Mononuclear cell (primary cell): ENCODE measurements around the gene COMP.

DNA sequence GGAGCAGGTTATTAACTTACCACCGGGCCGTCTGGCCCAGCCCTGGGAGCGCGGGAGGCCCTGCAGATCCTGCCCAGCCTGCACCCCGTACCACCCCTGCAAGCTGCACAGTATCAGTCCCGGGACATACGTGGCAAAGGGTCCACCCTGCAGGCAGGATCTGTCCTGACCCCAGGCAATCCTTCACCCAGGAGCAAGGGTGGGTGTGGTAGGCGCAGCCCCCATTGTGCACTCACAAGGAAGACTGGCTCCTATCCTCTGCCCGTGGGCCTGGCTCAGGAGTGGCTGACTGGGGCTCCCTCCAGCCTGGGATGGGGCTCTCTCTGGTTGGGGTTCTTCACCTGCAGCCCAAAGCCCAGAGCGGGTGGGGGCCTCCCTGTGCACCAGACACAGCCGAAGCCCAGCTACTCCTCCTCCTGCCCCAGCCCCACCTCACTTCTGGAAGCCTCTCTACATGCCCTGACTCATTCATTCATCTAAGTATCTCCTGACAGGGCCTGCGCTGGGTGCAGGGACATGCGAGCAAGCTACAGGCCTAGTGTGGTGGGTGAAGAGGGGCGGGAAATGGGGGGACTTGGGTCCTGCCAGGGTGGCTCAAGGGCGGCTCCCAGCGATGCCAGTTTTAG is 12.9 kb downstream of the LSM4 start:
- RRBS = 99% methylated on average over 6 of the region's 16 CpGs

DNA sequence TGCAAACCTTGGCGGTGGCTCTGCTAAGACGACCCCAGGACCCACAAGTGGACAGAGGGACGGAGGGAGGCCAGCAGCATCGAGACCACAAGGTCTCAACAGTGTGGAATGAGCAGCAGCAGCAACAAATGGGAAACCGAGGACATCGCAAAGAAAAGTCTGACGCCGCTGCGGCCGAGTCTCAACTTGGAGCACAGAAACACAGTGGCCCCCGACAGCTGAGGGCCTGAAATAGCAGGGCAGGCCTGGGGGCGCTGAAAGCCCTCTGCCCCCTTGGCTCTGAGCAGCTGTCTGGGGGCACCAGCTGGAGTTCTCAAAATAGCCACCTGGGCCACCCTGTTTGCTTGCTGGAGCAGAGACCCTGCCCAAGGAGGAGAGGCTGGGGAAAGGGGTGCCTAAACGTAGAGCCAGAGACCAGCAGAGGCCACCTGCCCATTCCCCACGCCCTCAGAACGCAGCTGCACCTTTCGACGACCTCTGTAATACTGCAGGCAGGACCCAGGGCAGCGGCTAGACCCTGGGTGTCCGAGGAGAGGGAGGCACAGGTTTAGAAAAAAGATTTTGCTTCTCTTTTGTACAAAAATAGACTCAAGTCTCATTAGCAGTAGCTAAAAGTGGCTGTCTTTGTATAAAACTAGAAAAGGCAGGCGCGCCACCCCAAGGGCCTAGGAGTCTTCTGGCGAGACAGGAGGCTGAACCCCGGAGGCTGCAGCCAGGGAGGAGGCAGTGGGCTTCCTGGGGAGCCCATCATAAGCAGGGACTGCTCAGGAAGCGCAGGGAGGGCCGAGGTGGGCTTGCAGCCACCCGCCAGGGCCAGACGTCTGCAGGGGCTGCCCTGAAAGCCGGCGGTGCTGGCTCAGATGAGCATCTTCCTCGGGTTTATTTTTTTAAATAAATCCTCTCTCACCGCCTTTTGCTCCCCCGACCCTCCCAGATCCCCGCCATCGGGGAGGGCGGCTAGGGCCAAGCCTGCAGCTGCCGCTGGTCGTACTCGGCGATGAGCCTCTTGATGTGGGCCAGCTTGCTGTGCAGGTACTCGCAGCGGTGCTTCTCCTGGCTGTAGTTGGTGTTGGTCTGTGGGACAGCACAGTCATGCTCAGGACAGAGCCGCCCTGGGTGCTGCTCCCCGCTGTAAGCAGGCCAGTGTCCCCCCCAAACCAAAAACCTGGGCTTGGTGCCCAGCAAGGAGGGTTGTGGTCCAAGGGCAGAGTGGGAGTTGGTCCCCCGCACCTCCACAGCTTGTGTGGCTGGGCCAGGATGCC is 6.3 kb upstream of the ISYNA1 start:
- RRBS = no CpG with 5 or more reads among the region's 44 CpGs

- RRBS = no CpG with 5 or more reads among the region's 6 CpGs
Measured at GRCh38 chr19:18483483-18483889, 38.4 kb downstream of the ELL start.

- RRBS = no CpG with 5 or more reads among the region's 16 CpGs
Measured at GRCh38 chr19:18486253-18486845, 35.5 kb downstream of the ELL start.

GRCh38 chr19:18490582-18490964 is 31.3 kb downstream of the ELL start:
- RRBS = no CpG with 5 or more reads among the region's 10 CpGs

DNA sequence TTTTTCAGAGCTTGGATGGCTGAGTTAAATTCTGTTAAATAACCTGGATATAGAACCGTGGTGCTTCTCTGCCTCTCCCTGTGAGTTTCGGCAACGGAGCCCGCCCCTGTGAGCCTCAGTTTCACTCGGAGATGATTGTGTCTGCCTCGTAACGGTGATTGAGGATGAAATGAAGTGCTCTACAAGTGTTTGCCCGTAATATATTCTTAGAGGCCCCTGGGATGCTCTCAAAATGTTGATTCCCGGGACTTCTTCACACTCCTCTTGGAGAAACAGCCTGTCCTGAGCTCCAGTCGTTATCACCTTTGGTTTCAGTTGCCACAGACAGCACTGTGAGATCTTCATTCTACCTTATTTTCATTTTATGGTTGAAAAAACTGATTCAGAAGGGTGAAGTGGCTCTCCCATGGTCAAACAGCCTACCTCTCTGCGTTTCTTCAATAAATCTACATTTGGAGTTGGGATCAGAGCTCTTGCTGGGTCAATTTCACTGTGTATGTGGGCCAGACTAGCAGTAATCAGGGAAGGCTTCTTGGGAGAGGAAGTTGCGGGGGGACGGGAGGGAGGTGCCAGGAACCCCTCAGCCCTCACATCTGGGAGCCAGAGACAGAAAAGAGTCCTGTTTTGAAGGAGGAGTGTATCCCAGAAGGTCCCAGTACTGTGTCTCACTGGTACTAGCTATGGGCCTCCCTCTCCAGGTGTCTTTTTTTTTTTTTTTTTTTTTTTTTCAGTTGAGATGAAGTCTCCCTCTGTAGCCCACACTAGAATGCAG is 789 bp downstream of the KXD1 start:
- RRBS = no CpG with 5 or more reads among the region's 13 CpGs

- RRBS = no CpG with 5 or more reads among the region's 24 CpGs
Measured at GRCh38 chr19:18589804-18590389, 1.3 kb downstream of the REX1BD start.

DNA sequence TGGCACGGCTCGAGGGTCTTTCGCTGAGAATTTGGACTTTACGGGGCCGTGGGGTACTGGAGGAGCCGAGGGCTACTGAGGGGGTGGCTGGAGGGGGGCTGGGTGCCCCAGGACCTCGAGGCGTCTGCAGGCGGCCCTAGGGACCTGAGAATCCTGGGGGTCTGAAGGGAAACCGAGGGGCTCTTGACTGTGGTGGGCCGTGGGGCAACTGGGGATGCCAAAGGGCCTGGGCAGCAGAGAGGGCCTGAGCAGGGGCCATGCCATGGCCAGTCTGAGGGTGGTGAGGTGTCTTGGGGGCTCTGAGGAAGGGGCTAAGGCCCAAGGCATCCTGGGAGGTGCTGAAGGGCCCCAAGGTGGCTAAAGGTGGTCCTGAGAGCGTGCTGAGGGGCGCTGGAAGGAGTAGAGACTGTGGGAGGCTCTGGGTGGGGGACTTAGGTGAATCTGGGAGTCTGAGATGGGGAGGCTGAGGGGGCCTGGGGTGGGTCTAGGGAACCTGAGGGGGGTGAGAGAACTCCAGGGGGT is 465 bp downstream of the KLHL26 start:
- RRBS = no CpG with 5 or more reads among the region's 13 CpGs

- RRBS = 60% methylated on average over 5 of the region's 21 CpGs
Measured at GRCh38 chr19:18657545-18658446, 21.0 kb downstream of the KLHL26 start.

DNA sequence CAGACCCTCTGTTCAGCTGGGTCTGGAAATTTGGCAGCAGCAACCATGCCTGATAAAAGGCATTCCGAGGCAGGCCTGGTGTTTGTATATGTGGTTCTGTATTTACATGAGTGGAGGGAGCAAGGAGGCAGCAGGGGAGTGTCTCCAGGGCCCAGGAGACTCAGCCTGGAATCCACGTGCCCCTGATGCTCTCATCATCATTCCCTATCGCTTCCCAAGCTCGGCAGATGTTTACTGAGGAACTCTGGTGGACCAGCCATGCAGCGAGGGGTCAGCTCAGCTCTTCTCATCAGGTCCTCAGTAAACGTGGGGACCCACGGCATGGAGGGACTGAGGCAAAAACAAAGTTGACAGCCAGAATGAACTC is 49.9 kb downstream of the CRTC1 start:
- RRBS = no CpG with 5 or more reads among the region's 7 CpGs

- RRBS = no CpG with 5 or more reads among the region's 9 CpGs
Measured at GRCh38 chr19:18742871-18743212, 48.3 kb downstream of the COMP start.

DNA sequence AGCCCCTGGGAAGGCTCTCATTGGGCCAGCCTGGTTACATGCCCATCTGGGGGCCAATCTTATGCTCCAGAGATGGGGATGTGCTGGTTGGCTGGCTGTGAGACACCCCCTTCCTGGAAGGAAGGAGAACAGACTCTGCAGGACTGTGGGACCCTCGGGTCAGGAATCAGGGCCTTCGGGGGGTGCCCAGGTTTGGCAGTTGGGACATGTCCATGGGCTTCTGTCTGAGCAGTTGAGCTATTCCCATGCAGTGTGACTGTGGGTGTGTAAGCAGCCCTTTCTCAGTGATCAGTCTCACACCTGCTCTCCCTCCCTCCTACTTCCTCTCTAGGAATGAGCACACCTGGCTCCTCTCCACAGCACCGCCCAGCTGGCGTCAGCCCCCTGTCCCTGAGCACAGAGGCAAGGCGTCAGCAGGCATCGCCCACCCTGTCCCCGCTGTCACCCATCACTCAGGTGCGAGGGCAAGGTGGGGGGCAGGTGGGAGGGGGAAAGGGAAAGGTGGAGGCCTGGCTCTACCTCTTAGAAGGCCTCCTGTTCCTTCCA is 26.0 kb downstream of the COMP start:
- RRBS = no CpG with 5 or more reads among the region's 8 CpGs

DNA sequence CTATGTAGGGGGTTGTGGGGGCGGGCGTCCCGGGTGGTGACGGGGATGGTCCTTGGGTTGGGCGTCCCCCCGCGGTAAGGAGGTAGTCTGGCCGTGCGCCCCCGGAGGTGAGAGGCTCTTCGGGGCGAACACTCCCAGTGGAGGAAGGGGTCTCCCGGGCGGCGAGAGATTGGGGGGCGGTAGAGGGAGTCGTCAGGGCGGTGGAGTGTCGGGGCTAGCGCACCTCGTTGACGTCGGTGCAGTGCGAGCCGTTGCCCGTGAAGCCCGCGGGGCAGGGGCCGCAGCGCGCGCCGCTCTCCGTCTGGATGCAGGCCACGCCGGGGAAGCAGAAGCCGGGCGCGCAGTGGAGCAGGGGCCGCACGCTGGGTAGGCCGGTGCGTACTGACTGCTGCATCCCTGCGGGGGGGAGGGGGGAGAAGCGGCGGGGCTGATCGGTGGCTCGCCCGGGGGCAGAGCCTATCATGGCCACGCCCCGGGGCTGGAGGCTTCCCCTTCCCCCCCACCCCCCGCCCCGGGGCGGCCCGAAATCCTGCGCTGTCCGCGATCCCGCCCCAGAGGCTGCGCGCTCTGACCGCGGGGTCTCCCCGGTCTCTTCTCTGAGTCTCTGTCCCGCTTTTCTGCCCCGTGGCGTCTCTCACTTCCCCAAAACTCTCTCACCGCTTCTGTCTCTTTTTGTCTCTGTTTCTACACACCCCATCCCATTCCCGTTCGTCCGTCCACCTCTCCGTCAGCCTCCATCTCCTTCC is 1.2 kb downstream of the COMP start:
- RRBS = 4% methylated on average over 45 of the region's 72 CpGs

- RRBS = 20% methylated on average over 34 of the region's 57 CpGs
Measured at GRCh38 chr19:18790945-18791694, at the start of gene COMP. Gene COMP, minus strand, starts transcription at chr19:18791305.

GRCh38 chr19:18907525-18908039 is 11.6 kb downstream of the COPE start:
- RRBS = no CpG with 5 or more reads among the region's 10 CpGs

GRCh38 chr19:18913579-18913778 is 5.7 kb downstream of the COPE start:
- RRBS = no CpG with 5 or more reads among the region's 4 CpGs

GRCh38 chr19:18920191-18920513 is 637 bp downstream of the DDX49 start:
- RRBS = no CpG with 5 or more reads among the region's 5 CpGs

- RRBS = 96% methylated on average over 5 of the region's 35 CpGs
Measured at GRCh38 chr19:18924133-18925242, 5.0 kb downstream of the DDX49 start.

- RRBS = no CpG with 5 or more reads among the region's 6 CpGs
Measured at GRCh38 chr19:19065409-19065827, 1.6 kb downstream of the SLC25A42 start.

- RRBS = 11% methylated on average over 10 of the region's 81 CpGs
Measured at GRCh38 chr19:19110308-19111442, 27.6 kb downstream of the TMEM161A start.